NB4 (cell line): ENCODE results near the gene HHIPL1.

DNA sequence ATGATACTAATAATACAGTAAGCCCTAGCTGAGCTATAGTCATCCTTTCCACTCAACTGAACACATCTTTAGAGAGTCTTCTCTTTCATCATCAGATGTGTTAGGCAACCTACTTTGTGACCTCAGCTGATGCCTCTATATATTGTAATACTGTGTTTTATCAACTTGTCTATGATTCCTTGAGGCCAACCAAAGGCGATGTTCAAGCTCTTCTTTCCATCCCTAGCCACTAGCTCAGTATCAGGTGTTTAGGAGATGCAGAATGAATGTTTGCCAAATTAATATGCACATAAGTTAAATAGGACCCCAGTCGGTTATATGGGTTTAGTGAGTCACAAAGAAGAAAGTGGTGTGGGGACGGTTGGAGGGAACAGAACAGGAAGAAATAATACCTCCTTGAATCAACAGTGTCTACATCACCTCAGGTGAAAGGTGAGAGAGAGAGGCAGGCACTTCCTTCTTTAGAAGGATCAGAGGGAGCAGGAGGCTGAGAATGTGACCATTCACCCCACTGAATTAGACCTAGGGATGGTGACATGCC is 1196.6 kb downstream of the VRK1 start:
- RRBS = no CpG with 5 or more reads among the region's 3 CpGs

GRCh38 chr14:98103721-98104387 is 1168.1 kb downstream of the BCL11B start:
- RRBS = no CpG with 5 or more reads among the region's 4 CpGs

DNA sequence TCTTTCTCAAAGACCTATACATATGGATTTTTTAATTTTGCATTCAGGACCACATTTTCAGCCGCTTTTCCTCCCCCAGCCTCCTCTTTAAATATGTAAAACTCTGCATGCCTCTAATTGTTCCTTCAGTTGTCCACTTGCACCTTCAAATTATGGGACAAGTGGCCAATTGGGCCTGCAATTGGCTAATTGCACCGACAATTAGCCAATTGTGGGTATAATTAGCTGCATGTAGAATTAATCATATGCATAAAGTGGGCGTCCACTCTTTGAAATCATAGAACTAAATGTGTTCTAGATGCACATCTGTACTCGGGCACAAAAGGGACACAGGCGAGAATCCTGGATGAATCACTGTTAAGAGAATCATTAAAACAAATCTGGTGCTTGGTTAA is 1124.9 kb downstream of the BCL11B start:
- RRBS = no CpG with 5 or more reads among the region's 5 CpGs

- RRBS = no CpG with 5 or more reads among the region's 9 CpGs
Observed at GRCh38 chr14:98932040-98932484, 339.9 kb downstream of the BCL11B start.

DNA sequence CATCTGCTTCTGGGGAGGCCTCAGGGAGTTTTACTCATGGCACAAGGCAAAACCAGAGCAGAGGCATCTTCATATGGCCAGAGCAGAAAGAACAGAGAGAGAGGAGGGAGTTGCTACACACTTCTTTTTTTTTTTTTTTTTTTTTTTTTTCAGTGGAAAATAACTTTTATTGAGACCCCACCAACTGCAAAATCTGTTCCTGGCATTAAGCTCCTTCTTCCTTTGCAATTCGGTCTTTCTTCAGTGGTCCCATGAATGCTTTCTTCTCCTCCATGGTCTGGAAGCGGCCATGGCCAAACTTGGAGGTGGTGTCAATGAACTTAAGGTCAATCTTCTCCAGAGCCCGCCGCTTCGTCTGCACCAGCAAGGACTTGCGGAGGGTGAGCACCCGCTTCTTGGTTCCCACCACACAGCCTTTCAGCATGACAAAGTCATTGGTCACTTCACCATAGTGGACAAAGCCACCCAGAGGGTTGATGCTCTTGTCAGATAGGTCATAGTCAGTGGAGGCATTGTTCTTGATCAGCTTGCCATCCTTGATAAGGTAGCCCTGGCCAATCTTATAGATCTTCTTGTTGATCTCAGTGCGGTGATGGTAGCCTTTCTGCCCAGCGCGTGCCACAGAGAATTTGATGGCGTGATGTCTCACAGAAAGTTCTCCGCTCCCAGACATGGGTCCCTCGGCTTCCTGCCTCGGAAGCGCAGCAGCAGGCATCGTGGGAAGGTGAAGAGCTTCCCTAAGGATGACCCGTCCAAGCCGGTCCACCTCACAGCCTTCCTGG is 299.1 kb downstream of the BCL11B start:
- RRBS = no CpG with 5 or more reads among the region's 18 CpGs

GRCh38 chr14:99195638-99196410 is 76.2 kb downstream of the BCL11B start:
- RRBS = no CpG with 5 or more reads among the region's 17 CpGs

GRCh38 chr14:99230008-99230711 is 41.8 kb downstream of the BCL11B start:
- RRBS = 92% methylated on average over 2 of the region's 11 CpGs

GRCh38 chr14:99240389-99240892 is 31.6 kb downstream of the BCL11B start:
- RRBS = no CpG with 5 or more reads among the region's 17 CpGs

DNA sequence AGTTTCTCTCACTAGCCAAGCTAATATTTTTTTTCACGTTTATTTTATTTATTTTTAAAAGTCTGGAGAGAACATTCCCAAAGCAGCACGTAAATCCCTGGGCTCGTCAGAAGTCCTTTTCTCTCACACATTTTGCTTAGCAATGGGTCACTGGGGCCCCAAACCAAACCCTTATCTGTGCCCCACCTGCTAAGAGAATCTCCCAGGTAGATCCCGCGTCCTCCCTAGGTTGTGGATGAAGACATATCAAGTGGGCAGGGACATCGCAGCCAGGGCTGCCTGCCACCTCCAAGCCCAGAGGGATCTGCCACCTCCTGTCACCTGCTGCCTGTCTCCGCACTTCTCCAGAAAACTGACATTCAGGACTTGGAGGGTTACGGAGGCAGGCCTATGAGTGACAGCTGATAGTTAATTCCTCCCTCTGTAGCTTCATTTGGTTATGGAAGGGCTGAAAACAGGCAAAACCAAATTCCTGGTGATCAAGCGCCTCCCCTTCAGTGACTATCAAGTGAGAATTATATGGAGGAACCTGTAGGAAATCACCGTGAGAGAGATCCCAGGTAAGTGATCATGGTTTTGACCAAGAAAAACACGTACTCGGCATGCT is 19.5 kb downstream of the BCL11B start:
- RRBS = no CpG with 5 or more reads among the region's 12 CpGs

- RRBS = no CpG with 5 or more reads among the region's 9 CpGs
Observed at GRCh38 chr14:99287180-99287711, 15.2 kb upstream of the BCL11B start.

GRCh38 chr14:99478570-99478993 is 2.1 kb downstream of the SETD3 start:
- RRBS = no CpG with 5 or more reads among the region's 9 CpGs

DNA sequence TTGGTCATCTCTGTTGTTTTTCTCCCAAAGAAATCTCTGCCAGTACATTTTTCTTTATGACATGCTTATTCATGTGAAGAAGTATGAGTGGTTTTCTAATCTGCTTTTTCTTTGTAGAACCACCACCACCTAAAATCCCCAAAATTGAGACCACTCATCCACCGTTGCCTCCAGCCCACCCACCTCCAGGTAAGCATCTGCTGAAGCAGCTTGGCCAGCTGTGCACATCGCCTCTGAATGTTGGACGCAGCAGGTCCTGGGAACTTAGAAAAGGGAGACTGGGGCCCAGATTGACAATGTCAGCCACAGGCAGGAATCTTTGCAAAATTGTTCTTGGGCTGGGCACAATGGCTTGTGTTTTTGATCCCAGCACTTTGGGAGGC is 25.7 kb downstream of the CCNK start:
- RRBS = no CpG with 5 or more reads among the region's 3 CpGs

DNA sequence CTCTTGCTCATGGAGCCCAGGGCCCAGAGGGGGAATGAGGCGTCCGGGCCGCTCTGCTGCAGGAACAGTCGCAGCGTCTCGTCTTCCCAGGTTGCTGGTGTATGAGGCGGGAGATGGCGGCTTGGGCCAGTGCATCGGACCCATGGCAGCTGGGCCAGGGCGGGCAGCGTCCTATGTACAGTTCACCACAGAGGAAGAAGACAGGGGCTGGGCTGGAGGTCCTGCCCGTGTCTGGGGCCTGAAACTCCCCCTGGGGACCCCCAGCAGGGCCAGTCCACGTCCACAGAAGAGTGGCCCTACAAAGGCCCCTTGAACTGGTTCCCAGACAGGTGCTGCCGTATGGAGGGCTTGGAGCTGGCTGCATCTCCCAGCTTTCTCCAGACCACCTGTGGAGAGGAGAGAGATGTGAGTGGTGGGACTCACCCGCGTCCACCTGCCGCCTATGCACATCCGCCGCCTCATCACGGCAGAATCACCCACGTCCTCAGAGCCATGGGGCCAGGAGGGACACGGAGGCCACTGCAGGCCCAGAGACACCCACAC is 33.8 kb downstream of the CCNK start:
- RRBS = no CpG with 5 or more reads among the region's 22 CpGs

GRCh38 chr14:99546254-99546690 is 57.7 kb downstream of the CCDC85C start:
- RRBS = no CpG with 5 or more reads among the region's 8 CpGs

- RRBS = no CpG with 5 or more reads among the region's 18 CpGs
Observed at GRCh38 chr14:99576954-99577501, 27.0 kb downstream of the CCDC85C start.

- RRBS = no CpG with 5 or more reads among the region's 10 CpGs
Observed at GRCh38 chr14:99579183-99579818, 24.7 kb downstream of the CCDC85C start.

- RRBS = 89% methylated on average over 19 of the region's 98 CpGs
Observed at GRCh38 chr14:99644390-99645527, at the start of gene HHIPL1. Gene HHIPL1 (plus strand): TSS chr14:99645129.

GRCh38 chr14:99670824-99671692 is 13.0 kb upstream of the CYP46A1 start:
- RRBS = no CpG with 5 or more reads among the region's 17 CpGs

DNA sequence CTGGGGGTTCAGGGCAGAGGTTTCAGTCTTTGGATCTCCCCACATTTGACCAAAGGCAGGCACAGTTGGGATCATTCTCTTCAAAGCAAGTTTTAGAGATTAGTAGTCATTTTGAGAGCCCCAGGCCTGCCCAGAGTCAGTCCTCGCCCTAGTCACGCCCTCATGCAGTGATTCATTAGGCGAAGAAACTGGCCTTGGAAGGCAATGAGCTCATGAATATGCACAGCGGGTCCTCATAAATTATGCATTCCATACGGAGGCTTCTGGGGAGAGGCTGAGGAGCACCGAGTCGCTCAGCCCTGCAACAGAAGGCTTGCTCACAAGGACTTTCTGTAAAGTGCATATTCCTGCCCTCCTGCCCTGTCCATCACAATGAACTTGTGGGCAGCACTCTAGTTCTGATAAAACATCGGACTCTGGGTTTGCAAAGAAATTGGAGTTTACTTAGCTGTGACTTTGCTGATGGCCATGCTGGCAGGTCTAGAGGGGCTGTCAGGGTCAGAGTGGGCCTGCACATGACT is 34.7 kb upstream of the EML1 start:
- RRBS = no CpG with 5 or more reads among the region's 8 CpGs

GRCh38 chr14:99773415-99774125 is 19.6 kb upstream of the EML1 start:
- RRBS = no CpG with 5 or more reads among the region's 23 CpGs